Progenitor cell of endocrine pancreas (in vitro differentiated cells): ENCODE data around the gene IL12B.

- PRO-cap = no peak
Observed at GRCh38 chr5:157857800-157858175, 1.2 kb downstream of the CLINT1 start.

DNA sequence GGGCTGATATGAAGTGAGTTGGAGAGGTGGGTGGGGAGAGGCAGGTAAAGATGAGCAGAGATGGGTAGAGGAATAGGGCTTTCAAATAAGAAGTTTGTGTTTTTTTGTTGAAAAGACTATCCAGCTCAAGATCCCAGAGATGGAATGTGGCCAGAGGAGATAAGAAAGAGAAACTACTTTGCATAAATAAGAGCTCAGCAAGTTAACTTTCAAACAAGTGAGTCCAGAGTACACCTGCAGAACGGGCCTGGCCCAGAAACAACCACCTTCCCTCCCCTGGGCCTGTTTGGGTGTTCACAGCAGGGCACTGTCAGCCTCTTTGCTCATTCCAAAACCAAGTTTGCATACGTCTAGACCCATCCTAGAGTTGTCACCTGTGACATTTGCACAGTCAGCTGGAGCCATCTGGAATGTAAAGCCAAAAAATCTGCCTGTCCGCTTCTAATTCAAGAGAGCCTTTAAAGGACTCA, 2.3 kb upstream of the CLINT1 start:
- PRO-cap = no peak

- PRO-cap = no peak
Observed at GRCh38 chr5:158026178-158027048, 167.5 kb upstream of the CLINT1 start.

- PRO-cap = no peak
Observed at GRCh38 chr5:158119842-158120339, 260.9 kb upstream of the CLINT1 start.

- PRO-cap = no peak
Observed at GRCh38 chr5:158194390-158195240, 335.7 kb upstream of the CLINT1 start.

DNA sequence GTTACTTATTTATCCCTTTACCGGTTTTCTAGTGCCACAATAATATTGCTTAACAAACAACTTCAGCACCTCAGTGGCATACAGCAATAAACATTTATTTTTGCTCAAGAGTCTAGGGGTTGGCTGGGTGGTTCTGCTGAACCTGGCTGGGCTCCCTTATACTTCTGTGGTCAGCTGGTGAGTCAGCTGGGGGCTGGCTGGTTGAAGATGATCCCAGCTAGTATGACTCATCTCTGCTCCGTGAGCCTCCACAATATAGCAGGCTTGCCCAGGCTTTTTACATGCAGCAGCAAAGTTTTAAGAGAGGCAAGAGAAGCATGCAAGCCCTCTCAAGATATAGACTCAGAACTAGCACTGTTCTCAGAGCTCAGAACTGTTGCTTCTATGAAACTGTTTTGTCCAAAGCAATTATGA, 523.5 kb upstream of the CLINT1 start:
- PRO-cap = no peak

DNA sequence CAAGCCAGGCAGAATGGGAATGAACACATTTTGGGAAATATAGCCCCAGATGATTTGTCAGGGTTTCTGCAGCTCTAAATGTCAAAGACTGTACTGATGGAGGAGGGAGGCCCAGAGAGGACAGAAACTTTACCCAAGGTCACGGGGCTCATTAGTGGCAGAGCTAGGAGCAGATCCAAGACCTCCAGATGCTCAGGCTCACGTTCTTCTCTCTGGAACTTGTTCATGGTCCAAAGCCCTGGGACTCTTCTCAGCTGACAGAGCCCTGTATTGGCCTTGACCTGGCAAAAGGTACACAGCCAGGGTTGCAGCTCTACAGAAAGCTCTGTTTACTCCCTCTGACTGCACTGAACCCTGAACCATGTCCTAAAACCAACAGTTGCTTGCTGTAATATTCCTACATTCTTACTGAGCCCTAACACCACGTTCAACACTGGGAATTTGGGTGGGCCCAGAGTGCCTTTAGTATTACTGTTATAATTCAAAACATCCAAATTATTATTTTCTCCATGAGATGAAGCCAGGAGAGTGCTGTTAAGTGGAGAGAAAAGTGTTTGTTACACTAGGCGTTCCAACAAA, 602.3 kb upstream of the CLINT1 start:
- PRO-cap = no peak

GRCh38 chr5:158483274-158483473, 616.5 kb downstream of the EBF1 start:
- PRO-cap = no peak

DNA sequence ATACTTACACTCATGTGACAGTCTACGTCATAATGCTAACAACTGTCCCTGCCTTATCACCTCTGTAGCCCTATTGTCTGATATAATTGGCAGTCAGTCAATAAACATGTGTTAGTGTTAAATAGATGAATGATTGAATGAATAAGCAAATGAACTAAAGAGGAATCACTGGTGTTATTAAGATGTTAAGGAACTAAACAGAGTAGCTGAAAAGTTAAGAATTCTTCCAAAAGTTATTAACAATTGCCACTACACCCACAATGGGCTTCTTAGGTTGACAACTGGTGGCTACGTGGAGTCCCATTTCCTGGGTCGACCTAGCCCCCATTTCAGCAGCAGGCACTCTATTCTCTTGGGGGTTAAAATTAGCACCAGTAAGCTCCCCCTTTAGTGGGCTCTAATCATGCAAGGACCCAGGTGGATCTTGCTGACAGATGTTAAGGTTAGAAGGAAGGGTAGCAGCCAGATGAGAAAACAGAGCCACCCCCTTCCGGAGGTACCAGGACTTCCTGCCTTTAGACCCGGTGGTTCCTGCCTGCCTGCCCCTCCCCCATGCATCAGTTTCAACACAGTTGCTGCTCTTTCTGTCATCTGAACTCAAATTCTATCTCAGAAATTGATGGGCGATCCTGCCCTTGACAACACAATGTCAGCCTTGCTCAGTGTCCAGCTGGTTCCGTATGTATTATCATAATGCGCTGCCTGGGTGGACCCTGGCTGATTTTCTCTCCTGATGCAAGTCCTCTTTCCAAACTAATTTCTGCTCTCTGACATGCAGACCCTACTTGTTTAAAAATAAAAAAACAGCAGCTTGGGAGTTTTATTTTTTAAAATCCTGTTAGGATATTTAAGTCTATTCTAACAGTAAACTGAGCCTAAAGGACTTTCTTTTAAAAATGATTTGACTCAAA, 287.4 kb downstream of the EBF1 start:
- PRO-cap = no peak

DNA sequence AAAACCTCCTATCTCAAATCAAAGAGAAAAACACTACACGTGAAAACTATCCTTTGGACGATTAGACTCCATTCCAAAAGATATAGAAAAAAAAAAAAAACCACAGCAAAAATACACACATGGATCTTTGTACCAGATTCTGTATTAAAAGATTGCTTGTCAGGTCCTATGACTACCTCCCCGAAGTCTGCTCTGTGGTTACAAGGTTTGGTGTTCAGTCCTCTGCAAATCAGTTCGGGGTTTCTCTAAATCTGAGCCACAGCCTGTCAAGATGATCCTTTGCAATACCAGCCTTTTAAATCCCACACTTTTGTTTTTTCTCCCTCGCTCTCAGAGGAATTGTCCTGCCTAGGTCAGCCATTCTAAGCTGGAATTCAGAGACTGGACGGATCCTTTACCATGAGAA, 47.4 kb downstream of the EBF1 start:
- PRO-cap = no peak

GRCh38 chr5:159104295-159104824, 4.6 kb upstream of the EBF1 start:
- PRO-cap = no peak

DNA sequence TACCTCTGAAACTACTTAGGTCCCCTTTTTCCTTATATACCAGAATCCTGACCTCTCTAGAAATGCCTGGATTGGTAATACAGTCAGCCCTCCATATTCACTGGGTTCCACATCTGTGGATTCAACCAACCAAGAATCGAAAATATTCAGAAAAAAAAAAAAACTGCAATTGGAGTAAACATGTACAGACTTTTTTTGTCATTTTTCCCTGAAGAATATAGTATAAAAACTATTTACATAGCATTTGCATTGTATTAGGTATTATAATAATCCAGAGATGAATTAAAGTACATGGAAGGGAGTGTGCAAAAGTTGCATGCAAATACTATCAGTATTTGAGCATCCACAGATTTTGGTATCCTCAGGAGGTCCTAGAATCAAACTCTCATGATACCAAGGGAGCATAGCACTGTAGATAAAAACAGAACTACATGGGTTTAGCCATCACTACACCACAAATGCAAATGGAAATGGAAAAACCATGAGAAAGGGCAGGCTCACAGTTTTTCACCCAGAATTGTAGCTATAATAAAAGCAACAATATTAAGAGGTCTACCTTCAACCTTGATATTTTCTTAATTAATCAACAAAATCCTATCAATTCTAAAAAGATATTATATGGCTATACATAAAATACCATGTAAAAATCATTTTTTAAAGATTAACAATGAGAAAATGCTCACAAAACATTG, 17.3 kb downstream of the RNF145 start:
- PRO-cap = no peak

DNA sequence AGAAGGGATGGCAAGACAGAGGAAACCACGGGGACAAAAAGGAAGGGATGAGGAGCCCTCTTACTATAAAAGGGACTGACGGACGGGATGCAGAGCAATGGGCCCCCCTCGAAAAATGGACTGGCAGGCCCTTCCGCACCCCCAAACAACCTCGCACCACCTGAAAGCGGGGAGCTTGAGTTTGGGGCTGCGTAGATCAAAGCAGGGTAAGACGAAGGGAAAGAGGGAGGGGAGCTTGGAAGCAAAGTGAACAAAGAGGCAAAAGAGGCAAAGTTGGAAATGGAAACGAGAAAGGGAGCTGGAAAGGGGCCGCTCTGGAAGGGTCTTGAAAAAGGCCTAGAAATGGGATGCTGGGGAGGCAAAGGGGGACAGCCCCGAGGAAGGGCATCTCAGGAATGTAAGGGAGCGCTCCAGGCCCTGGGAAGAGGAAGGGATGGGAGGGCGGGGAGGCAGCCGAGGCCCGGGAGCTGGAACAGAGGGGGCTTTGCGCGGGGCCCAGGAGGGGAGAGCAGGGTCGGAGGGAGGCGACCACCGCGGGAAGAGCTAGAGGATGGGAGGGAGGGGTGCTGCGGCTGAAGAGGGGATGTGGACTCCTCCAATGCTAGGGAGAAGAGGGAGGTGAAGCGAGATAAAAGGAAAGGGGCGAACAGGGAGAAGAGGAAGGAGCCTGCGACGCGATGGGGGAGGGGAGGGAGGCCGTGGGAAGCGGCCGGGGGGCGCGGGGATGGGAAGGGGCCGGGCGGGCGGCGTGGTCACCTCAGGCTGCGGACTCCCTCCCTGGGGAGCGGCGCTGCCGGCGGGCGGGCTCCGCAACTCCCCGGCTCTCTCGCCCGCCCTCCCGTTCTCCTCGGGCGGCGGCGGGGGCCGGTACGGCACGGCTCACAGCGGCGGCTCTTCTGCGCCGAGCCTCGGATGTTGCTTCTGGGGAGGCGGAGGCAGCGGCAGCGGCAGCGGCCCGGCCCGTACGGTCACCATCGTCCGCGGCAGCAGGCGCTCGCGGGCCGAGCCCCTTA, 572 bp downstream of the RNF145 start:
- PRO-cap = bidirectional peak, plus-strand start at position 270 of the sequence, minus-strand start at position 219 of the sequence; bidirectional peak, plus-strand start at position 452 of the sequence, minus-strand start at position 397 of the sequence; bidirectional peak, plus-strand start at position 841 of the sequence, minus-strand start at position 789 of the sequence

DNA sequence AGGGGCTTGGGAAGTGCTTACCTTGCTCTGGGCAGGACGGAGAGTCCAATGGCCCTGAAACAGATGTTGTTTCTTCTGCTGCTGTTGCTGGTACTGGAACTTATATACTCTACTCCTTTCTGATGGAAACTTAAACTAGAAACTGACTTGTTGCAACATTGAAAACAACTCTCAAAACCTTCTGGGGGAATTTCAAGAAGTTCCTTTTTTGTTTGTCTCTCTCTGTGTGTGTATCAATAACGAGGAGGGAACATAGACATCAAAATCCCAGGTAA, at the start of gene IL12B:
IL12B (minus strand) TSS at position 77 of the 275 bp plus-strand sequence.
- PRO-cap = no peak

GRCh38 chr5:159792703-159793059, 123.6 kb upstream of the ADRA1B start:
- PRO-cap = no peak

DNA sequence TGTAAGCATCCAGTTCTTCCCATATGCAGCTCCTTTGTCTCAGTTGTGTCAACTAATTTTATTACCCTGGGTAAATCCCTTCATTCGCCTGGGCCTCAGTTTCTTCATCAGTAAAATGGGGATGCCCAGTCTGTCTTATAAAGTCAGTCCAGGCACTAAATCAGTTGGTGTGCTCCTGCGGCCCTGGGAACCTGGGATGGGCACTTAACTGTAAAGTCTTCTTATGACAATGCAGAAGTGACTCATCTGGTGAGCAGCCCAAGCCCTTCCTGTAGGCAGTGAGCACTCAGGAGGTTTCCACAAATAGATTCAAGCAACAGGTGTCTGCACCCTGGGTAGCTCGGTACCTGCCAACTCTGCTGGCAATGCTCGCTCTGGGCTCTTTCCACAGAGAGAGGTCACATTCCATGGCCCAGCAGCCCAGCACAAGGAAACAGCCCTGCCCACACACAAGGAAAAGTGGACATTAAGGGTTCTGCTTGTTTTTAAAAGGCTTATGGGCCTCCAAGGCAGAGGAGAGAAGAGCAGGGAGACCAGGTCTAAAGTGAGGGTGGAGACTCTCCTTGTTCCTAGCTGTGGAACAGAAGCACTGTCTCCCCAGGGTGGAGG, 89.8 kb upstream of the ADRA1B start:
- PRO-cap = no peak

DNA sequence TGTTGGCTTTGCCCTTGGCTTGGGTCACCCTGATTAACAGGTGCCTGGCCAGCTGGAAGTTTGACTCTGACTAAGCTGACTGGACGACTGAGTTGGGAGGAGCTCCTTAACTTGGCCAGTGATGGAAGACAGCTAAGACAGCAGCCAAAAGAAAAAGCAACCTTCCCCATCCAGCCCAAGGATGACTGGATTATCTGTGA, 60.4 kb upstream of the ADRA1B start:
- PRO-cap = no peak

DNA sequence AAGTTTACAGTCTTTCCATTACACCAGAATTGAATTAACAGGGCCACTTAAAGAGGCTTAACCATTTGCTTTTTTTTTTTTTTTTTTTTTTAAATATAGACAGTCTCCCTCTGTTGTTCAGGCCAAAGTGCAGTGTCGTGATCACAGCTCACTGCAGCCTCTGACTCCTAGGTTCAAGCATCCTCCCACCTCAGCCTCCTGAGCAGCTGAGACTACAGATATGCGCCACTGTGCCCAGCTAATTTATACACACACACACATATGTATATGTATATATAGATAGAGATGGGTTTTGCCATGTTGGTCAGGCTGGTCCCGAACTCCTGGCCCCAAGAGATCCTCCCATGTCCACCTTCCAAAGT, 1.3 kb upstream of the TTC1 start:
- PRO-cap = no peak

DNA sequence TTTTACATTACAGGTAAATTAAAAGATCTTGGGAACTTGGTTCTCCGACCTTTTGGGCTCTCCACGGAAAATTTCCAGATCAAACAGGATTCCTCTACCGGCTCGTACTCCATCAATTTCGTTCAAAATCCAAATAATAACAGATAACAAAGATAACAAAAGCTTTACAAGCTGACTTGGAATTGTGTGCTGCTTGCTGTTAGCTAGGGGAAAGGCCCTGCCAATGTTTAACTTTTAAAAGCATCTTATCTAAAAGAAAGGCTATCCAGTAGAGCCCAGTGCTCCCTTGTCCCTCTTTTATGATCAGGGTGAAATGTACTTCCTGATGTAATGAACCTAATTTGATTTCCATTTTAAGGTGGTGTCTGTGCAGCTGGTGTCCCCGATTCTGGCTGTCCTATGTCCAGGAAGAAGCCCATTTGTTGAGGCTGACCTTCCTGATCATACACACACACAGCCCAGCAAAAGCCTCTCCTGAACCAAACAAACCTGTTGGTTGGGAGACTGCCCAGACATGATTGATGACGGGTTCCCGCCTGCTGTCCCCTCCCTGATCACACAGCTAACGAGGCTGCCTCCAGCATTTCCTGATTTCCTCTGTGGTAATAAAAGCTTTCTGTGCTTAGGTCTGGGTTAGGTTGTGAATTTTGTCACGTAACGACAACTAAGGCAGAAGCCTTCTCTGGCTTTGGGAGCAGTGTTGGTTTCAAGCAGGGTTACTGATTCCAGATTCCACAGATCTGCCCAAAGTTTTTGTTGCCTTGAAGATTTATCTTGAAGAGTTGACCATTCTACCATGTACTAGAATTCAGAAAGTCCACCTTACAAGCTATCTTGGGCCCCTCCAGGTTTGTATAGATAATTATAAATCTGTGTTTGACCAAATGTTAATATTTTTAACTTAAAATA, 54.1 kb downstream of the PWWP2A start:
- PRO-cap = no peak

GRCh38 chr5:160132908-160134181, 14.1 kb upstream of the PWWP2A start:
- PRO-cap = unidirectional peak, minus-strand start at chr5:160133758